A549 (cell line): ENCODE data around the gene SULT1C3.

DNA sequence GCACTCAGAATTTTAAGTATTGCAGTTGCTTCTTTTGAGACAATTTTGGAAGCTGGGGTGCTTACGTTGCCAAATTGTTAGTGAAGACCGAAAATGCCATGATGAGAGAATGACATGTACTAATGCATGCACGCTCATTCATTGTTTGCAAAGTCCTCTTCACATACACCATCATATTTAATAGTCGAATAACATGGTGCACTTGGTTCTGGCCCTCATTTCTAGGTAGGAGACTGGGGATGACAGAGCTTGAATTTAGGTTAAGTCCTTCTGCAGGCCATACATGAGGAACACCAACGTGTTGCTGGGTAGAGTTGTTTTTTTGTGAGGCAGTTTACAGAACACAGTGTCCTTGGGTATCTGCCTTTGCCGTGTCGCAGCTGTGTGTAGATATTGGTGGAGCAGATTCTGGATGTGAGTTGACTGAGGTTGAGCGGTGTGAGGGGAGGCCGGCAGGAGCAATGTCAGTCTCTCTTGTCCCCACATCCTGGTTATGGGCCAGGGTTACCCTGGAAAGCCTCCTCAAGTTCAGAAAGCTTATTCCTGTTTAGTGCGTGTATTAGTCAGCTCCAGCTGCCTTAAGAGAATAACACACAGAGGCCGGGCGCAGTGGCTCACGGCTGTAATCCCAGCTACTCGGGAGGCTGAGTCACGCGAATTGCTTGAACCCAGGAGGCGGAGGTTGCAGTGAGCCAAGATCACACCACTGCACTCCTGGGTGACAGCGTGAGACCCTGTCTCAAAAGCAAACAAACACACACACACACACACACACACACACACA, 4.8 kb downstream of the NCK2 start:
- PRO-cap = no peak
CAGE:
- cytosol, long polyA plus RNA = no peak
- long polyA plus RNA = no peak
- nucleus, long polyA plus RNA = no peak

- PRO-cap = no peak
CAGE:
- cytosol, long polyA plus RNA = no peak
- long polyA plus RNA = no peak
- nucleus, long polyA plus RNA = no peak
These were observed 57.9 kb downstream of the NCK2 start for GRCh38 chr2:105802512-105803204.

GRCh38 chr2:106158623-106159409, 35.3 kb downstream of the UXS1 start:
- PRO-cap = no peak
CAGE:
- cytosol, long polyA plus RNA = no peak
- long polyA plus RNA = no peak
- nucleus, long polyA plus RNA = no peak

DNA sequence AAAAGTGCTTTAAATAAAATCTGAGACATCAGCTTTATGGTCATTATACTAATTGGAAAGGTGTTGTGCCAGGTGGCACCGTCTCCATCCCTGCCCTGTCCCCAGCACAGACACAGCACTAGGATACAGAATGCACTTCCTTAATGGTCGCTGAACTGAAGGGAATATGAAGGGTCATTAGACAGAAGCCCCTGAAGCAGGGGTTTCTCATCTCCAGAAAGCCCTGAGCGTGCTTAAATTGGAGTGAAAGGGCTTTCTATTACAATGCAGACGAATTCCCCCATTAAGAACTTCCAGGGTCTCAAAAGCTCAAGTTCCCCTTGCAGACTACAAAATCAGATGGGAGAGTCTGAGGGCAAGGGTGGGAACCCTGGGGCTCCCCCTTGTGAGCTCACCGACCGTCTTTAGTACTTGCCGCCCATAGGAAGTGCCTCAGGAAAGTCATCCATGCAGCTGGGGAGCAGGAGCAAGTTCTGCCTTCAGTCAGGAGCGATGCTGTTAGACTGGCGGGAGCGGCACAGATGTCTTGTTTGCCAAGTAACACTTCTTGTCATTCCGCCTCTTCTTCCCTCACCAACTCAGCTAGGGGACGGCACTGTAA, 34.4 kb downstream of the UXS1 start:
- PRO-cap = no peak
CAGE:
- cytosol, long polyA plus RNA = no peak
- long polyA plus RNA = no peak
- nucleus, long polyA plus RNA = no peak

DNA sequence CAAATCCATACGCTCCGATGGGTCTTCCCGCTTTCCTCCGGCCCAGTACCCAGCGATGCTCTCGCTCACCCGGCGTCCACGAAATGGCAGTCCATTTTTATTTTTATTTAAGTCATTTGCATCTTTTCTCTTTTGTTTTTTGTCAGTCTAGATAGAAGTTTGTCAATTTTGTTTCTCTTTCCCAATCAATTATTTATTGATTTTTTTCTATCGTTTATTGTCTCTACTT, 59.6 kb upstream of the UXS1 start:
- PRO-cap = no peak
CAGE:
- cytosol, long polyA plus RNA = no peak
- long polyA plus RNA = no peak
- nucleus, long polyA plus RNA = no peak

DNA sequence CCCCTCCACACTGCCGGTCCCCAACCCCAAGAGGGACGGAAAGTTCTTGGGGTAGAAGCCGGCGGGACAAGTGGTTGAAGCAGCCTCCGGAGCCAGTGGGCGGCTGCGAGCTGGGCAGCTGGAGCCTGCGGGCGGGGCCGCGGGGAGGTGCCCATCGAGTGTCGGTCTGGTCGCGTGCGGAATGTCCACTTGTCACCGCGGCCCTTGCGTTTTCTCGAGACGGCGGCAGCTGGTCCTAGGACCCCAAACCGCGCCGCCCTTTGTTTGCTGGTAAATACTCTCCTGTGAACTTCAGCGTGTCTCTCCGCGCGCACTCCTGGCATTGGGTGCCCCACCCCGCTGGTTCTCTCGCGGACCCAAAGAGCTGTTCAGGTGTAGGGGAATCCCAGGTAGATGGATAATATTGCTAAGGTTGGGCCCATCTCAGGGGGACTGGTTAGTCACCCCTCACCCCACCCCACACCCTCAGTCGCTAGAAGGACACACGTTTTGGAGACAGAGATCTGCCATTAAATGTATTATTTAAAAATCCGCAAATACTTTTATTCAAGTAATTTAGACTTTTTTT, 1.5 kb upstream of the ST6GAL2 start:
- PRO-cap = no peak
CAGE:
- cytosol, long polyA plus RNA = no peak
- long polyA plus RNA = no peak
- nucleus, long polyA plus RNA = no peak

DNA sequence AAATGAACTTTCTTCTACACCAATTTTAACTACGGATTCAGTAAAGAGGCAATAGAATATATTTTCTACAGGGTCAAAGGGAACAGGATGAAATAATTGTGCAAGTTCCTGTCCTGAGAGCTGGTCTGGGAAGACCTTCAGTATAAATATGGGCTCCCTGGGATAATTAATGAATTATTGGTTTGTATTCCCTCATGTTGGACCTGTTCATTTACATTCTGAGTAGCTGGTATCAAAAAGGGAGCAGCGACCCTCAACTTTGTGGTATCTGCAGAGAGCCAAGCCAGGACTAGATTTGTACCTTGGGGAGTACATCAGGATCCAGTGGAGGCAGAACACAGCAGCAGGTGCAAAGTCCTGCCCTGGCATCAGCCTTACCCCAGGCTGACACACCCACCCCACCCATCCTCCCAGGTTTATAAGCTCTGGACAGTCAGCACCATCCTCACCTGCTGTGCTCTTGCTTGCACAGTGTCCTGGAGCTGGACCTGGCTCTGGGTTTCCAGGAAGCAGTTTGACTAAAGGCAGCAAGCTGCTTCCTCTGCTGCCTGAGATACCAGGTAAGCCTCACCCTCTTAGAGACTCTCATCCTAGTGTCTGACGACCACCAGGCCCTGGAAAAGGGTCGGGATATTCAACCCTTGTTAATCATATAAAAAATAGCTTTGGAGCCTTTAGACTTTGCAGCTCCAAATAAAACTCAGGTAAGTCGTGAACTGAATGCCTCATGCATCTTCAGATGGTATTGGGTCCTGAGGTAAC, at the start of gene SULT1C3:
TSS of gene SULT1C3 (plus strand) at position 445 of the 762 bp plus-strand sequence.
- PRO-cap = no peak
CAGE:
- cytosol, long polyA plus RNA = no peak
- long polyA plus RNA = no peak
- nucleus, long polyA plus RNA = no peak

GRCh38 chr2:108267868-108268211, 20.9 kb upstream of the SULT1C2 start:
- PRO-cap = no peak
CAGE:
- cytosol, long polyA plus RNA = no peak
- long polyA plus RNA = no peak
- nucleus, long polyA plus RNA = no peak

- PRO-cap = no peak
CAGE:
- cytosol, long polyA plus RNA = no peak
- long polyA plus RNA = no peak
- nucleus, long polyA plus RNA = no peak
These were observed 20.1 kb upstream of the SULT1C2 start for GRCh38 chr2:108268687-108268886.

DNA sequence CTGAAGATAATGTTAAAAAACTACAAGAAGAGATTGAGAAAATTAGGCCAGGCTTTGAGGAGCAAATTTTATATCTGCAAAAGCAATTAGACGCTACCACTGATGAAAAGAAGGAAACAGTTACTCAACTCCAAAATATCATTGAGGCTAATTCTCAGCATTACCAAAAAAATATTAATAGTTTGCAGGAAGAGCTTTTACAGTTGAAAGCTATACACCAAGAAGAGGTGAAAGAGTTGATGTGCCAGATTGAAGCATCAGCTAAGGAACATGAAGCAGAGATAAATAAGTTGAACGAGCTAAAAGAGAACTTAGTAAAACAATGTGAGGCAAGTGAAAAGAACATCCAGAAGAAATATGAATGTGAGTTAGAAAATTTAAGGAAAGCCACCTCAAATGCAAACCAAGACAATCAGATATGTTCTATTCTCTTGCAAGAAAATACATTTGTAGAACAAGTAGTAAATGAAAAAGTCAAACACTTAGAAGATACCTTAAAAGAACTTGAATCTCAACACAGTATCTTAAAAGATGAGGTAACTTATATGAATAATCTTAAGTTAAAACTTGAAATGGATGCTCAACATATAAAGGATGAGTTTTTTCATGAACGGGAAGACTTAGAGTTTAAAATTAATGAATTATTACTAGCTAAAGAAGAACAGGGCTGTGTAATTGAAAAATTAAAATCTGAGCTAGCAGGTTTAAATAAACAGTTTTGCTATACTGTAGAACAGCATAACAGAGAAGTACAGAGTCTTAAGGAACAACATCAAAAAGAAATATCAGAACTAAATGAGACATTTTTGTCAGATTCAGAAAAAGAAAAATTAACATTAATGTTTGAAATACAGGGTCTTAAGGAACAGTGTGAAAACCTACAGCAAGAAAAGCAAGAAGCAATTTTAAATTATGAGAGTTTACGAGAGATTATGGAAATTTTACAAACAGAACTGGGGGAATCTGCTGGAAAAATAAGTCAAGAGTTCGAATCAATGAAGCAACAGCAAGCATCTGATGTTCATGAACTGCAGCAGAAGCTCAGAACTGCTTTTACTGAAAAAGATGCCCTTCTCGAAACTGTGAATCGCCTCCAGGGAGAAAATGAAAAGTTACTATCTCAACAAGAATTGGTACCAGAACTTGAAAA, 21.2 kb downstream of the GCC2 start:
- PRO-cap = no peak
CAGE:
- cytosol, long polyA plus RNA = no peak
- long polyA plus RNA = no peak
- nucleus, long polyA plus RNA = no peak

- PRO-cap = no peak
CAGE:
- cytosol, long polyA plus RNA = no peak
- long polyA plus RNA = no peak
- nucleus, long polyA plus RNA = no peak
These were observed 61.5 kb downstream of the LIMS1 start for GRCh38 chr2:108595800-108596098.

GRCh38 chr2:108614598-108615087, 80.4 kb downstream of the LIMS1 start:
- PRO-cap = no peak
CAGE:
- cytosol, long polyA plus RNA = no peak
- long polyA plus RNA = no peak
- nucleus, long polyA plus RNA = no peak

- PRO-cap = no peak
CAGE:
- cytosol, long polyA plus RNA = no peak
- long polyA plus RNA = no peak
- nucleus, long polyA plus RNA = no peak
These were observed 89.5 kb downstream of the LIMS1 start for GRCh38 chr2:108623579-108624271.

GRCh38 chr2:108652606-108653105, 66.6 kb upstream of the RANBP2 start:
- PRO-cap = no peak
CAGE:
- cytosol, long polyA plus RNA = no peak
- long polyA plus RNA = no peak
- nucleus, long polyA plus RNA = no peak

DNA sequence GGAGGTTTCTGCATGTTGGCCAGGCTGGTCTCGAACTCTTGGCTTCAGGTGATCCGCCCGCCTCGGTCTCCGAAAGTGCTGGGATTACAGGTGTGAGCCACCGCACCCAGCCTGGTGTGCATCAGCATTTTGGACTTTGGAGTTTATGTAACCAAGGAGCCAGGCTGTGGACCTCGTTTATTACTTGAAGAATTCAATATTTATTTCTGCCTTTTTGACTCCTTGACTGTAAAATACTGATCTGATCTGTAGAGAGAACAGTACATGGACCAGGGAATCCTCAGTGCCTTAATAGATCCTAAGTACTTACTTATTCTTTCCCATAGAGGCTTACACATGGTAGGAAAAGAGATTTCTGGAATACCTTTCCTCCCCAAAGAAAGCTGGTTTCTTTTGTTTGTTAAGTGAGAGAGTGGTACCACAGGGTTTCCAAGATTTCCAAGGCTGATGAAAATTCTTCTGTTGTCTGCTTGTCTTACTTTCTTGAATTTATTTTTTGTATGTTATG, 8.6 kb downstream of the RANBP2 start:
- PRO-cap = no peak
CAGE:
- cytosol, long polyA plus RNA = no peak
- long polyA plus RNA = no peak
- nucleus, long polyA plus RNA = no peak

GRCh38 chr2:108765519-108766164, 20.9 kb upstream of the CCDC138 start:
- PRO-cap = no peak
CAGE:
- cytosol, long polyA plus RNA = no peak
- long polyA plus RNA = no peak
- nucleus, long polyA plus RNA = no peak

- PRO-cap = no peak
CAGE:
- cytosol, long polyA plus RNA = no peak
- long polyA plus RNA = no peak
- nucleus, long polyA plus RNA = no peak
These were observed 43.2 kb upstream of the EDAR start for GRCh38 chr2:109032280-109032570.

DNA sequence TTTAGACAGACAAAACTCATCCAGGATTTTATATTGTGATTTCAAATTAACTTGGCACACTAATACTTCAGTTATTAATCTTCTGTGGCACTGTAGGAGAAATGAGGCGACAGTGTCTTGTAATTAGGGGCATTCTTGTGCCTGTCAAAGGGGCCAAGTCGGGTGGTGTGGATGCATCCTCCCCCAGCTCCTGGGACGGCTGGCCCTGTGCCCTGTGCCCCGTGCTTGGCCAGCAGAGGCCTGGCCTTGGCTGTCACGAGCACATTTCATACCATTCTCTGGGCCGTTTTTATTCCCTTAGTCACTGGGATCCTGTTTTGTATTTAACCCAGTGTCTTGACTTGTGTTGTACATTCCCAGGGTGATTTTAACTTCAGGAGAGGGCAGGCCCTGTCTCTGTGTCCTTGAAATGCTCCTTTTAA, 56.7 kb downstream of the SH3RF3 start:
- PRO-cap = no peak
CAGE:
- cytosol, long polyA plus RNA = no peak
- long polyA plus RNA = no peak
- nucleus, long polyA plus RNA = no peak

- PRO-cap = no peak
CAGE:
- cytosol, long polyA plus RNA = no peak
- long polyA plus RNA = no peak
- nucleus, long polyA plus RNA = no peak
These were observed 125.5 kb downstream of the SH3RF3 start for GRCh38 chr2:109254399-109254997.

- PRO-cap = no peak
CAGE:
- cytosol, long polyA plus RNA = no peak
- long polyA plus RNA = no peak
- nucleus, long polyA plus RNA = no peak
These were observed 163.4 kb downstream of the SH3RF3 start for GRCh38 chr2:109292396-109292783.